ENCODE measurements around the genes IFI35 and NBR1.

DNA sequence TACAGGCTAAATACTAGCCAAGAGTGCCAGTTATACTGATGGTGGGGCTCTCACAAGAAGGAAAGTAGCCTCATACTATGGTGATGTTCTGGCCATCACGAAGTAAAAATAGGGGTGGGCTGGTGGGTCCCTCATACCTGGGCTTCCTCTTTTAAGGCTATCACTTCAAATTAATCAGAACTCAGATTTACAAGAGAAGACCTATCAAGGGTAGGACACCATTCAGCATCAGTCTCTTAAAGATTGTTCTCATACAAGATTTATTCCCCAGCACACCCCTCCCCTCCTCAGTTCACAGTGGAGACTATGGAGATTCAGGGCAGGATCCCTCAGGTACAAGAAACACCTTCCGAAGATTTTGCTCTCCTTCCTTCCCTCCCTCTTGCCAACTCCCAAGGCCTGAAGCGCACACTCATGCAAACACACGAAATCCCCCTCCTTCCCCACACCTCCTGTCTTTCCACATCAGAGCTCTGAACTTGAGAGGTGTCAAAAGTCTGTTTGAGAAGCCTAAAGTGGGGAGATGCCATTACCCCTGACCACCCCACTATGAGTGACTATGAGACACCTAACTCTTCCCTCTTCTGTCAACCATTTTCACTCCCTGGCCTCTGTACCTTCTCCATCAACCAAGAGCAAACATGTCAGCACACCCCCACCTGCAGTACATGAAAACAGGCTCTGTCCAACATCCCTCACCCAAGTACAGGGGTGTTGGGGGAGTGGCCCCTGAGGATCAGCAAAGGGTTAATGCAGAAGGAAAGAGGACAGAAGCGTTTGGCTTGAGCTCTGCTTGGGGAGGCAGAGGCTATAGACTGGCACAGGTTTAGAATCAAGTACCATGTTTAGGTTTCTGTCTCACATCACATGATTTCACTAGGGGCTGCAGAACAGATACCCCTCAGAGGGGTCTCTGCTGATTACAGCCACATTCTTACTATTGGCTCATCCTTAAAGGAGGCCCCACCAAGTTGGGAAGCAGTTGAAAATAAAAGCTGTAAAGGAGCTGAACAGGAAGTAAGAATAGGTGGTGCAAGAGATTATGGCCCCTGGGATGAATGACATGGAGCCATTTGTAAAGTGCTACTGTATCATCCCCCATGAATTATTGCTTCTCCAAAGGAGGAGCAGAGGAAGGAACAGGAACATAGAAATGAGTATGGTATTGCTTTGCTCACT, 2.1 kb upstream of the PSMC3IP start:
- PRO-cap, 3 experiments, result no peak in any of the 3 experiments
- RAMPAGE, long total RNA, result no peak

DNA sequence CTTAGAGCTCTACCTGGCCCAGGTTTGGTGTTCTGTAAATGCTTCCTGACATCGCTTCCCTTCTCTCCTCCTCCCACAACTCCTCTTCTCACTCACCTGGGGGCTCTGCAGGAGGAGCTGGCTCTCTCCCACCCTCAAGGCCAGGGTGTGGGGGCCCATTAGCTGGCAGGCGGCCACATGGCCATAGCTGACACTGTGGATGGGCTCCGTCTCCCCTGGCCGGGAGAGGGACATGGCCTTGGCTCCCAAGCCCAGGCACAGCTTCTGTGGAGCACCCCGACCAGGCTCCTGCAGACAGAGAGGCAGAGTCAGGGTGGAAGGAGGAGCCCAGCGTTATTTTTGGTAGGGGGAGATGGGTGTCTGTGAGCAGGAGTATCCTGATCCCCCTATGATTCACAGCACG, 7.5 kb downstream of the PLEKHH3 start:
- PRO-cap, 3 experiments, result no peak in any of the 3 experiments
- RAMPAGE, long total RNA, result no peak

DNA sequence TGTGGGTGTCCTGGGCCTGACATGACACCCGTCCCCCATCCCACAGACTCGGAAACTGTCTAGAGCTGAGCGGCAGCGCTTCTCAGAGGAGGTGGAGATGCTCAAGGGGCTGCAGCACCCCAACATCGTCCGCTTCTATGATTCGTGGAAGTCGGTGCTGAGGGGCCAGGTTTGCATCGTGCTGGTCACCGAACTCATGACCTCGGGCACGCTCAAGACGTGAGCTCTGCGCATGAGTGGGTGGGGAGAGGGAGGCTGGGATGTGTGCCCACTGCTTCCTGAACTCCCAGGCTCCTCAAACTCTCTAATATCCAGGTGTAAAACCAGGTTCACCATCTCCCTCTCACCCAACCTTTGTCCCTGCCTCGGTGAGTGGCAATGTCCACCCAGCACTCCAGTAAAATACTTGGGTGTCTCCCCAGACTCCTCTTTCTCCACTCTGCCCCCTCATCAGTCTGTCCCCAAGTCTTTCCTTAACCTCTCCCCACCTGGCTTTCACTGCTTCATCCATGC, 2.4 kb downstream of the WNK4 start:
- PRO-cap, 3 experiments, result no peak in any of the 3 experiments
- RAMPAGE, long total RNA, result no peak

- PRO-cap, 3 experiments, result no peak in any of the 3 experiments
- RAMPAGE, long total RNA, result no peak
These were observed 2.7 kb upstream of the AOC2 start for GRCh38 chr17:42841316-42842379.

DNA sequence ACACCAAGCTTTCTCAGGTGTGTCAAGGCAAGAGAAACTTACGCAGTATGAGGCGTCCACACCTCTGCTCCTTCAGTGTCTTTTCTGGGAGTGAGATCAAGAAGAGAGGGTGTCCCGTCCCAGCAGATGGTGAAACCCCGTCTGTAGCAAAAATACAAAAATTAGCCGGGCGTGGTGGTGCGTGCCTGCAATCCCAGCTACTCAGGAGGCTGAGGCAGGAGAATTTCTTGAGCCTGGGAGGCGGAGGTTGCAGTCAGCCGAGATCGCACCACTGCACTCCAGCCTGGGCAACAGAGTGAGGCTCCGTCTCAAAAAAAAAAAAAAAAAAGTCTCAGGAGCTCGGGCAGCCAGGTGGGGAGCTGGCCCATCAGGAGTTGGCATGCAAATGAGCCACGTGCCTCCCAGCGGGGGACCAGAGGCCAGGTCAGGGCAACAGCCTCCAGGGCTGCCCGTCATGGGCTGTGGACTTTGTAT, 22.6 kb upstream of the G6PC1 start:
- PRO-cap, 3 experiments, result no peak in any of the 3 experiments
- RAMPAGE, long total RNA, result no peak

- PRO-cap, 3 experiments, result no peak in any of the 3 experiments
- RAMPAGE, long total RNA, result no peak
These were observed 4.9 kb downstream of the RUNDC1 start for GRCh38 chr17:42985256-42985633.

GRCh38 chr17:43006480-43007217, at the start of gene IFI35:
TSS of gene IFI35 (plus strand) at chr17:43006784.
- PRO-cap, 3 experiments, result no peak in any of the 3 experiments
- RAMPAGE, long total RNA, result no peak

GRCh38 chr17:43017758-43018476, 4.3 kb downstream of the VAT1 start:
- PRO-cap, 3 experiments, result no peak in any of the 3 experiments
- RAMPAGE, long total RNA, result no peak

- PRO-cap, 3 experiments, result peak in 3 of 3 experiments; most common plus-strand start chr17:43171227 (in 2); most common minus-strand start chr17:43171045 (in 2)
- RAMPAGE, long total RNA, result start-site peak on the plus strand at chr17:43171222-43171228, 197 and 191 reads in 2 replicates
These were observed at the start of gene NBR1 for GRCh38 chr17:43170895-43171794. TSS of gene NBR1 (plus strand) at chr17:43171214.

DNA sequence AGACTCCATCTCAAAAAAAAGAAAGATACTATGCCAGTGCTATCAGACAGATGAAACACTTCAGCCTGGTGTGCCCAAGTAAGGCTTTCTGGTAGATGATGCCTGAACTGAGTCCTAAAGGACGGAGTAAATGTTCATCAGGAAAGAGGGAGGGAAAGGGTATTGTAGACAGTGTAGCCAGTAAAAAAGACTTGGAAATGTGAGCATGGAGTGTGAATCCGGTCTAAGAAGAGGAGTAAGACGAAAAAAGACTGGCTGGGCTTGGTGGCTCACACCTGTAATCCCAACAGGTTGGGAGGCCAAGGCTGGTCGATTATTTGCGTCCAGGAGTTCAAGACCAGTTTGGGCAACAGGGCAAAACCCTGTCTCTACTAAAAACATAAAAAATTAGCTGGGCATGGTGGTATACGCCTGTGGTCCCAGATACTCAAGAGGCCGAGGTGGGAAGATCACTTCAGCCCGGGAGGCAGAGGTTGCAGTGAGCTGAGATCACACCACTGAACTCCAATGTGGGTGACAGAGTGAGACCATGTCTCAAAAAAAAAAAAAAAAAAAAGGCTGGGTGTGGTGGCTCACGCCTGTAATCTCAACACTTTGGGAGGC, 6.2 kb upstream of the TMEM106A start:
- PRO-cap, 3 experiments, result peak in 1 of 3 experiments; most common plus-strand start position 247 of the sequence (in 1)
- RAMPAGE, long total RNA, result no peak

DNA sequence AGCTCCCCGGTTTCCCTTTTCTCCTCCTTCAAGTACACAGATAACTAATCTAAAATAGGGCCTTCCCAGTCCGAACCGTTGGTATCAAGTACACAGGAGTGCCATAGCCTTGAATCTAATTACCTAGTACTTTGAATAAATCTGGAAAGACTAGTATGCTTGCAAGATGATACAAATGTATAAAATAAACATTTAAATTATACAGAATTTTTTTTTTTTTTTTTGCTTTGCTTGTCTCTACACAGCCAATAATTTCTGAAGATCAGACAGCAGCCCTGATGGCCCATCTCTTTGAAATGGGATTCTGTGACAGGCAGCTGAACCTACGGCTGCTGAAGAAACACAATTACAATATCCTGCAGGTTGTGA, 2.0 kb upstream of the TMEM106A start:
- PRO-cap, 3 experiments, result no peak in any of the 3 experiments
- RAMPAGE, long total RNA, result no peak

GRCh38 chr17:43212531-43213345, 1.1 kb downstream of the TMEM106A start:
- PRO-cap, 3 experiments, result no peak in any of the 3 experiments
- RAMPAGE, long total RNA, result no peak

DNA sequence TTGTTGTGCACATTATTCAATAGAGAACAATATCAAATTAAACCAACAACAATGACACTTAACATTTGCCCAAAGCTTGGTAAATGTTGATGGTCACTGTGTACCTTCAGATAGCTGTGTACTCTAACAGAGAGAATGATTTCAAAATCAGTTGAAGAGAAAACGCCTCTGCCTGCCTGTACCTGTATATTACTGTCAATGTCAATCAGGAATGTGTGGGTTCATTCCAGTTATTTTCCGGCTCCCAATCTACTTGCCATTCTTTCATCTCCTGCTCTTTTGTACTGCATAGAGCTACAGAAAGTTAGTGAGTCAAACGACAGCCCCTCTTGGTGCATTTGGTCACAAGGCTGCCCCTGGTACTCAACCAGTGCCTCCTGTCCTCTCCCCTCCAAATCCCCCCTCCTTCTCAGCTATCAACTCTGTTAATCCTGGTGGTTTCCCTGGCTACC, 13.7 kb upstream of the ARL4D start:
- PRO-cap, 3 experiments, result no peak in any of the 3 experiments
- RAMPAGE, long total RNA, result no peak

DNA sequence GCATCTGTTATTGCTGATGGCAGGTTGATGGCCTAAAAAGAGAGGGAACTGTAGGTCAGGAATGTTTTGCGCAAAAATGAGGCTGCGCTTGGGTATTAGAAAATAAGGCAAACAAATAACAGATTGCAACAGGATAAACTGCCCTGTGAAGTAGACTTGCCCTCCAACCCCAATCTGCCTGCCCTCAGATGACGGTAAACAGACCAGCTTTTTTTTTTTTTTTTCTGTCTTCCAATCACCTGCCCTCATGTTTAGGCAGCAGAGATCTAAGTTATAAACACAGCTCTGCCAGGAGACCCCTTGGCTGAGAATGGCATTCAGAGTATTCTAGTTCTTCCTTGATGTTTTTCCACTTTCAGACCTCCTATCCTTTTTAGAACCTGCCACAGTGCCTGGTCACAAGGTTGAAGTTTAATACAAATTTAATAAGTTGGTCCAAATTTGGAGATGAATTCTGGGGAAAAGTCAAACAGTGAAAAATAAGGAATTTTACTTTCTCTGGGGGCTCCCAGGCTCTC, 3.7 kb upstream of the DHX8 start:
- PRO-cap, 3 experiments, result no peak in any of the 3 experiments
- RAMPAGE, long total RNA, result no peak

DNA sequence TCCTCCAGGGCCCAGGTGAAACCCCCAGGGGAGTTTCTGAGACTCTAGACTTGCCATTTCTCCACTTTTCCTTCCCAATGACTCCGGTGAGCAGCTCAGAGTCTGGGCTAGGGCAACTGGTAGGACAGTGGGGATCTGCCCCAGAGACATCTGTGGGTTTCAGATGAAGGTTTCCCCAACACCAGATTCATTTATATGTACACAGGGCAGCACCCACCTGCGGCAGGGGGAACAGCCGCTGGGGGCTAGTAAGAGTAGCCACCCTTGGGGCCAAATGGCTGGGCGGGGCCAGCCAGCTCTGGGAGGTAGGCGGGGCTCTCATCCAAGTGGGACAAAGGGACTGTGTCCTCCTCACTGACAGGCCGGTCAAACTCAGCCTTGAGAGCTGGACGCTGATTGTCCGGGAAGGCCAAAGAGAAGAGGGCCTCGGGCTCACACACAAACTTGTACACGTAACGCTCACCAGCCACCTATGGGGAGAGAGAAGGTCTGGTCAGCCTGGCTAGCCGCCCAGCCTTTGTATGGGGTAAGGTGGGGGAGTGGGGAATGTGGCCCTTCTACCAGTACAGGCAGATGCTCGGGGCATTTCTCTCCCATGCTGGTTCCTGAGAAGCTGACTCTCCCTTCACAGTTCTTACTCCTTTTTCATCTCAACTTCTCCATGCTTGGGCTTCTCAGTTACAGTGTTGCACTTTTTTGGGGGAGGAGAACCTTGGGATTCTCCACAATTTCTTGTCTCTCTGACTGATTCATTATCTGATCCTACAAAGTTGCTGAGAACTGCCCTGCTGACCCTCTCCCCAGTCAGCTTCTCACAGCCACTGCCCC, 17.7 kb downstream of the ETV4 start:
- PRO-cap, 3 experiments, result no peak in any of the 3 experiments
- RAMPAGE, long total RNA, result no peak

DNA sequence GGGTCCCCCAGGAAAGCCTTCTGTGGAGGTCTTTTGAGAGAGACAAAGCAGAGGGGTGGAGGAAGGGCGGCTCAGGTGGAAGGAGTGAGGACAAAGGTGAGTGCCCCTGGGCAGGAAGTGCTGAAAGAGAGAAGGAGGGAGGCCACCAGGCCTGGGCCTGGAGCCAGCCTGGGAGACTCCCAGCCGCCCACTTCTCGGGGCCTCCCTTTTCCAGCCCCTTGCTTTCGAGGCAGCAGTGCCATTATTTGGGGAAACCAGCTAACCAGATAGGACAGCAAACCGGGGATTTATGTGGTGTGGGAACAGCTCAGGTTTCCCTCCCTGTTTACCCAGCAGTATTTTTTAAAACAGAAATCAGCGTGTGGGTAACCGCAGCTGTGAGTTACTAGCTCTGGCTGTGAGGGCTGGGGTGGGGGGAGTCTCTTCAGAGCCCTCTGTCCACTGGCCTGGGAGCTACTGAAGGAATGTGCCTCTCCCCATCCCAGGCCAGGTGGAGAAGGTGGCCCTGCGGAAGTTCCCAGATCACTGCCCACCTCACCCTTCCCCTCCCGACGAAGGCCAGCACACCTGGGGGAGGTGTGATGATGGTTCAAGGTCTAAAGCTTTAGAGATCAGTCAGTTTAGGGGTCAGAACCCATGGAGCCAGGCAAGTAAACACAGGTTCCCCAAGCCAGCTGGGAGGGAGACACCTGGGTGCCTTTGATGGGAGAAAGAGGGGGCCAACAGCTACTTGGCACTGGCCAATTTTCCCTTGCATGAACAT, 8.4 kb upstream of the MEOX1 start:
- PRO-cap, 3 experiments, result no peak in any of the 3 experiments
- RAMPAGE, long total RNA, result no peak

DNA sequence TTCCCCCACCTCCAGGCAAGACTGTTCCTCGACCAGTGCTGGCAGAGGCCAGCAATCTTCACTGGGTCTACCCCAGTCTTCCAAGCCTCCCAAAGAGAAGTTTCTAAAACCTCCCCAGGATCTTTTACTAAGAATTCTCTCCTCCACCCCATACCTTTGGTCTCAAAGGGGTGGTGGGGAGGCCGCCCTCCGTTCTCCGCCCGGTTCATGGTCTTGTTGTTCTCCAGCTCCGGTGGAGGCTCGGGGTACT, 298 bp downstream of the SOST start:
- PRO-cap, 3 experiments, result no peak in any of the 3 experiments
- RAMPAGE, long total RNA, result no peak

DNA sequence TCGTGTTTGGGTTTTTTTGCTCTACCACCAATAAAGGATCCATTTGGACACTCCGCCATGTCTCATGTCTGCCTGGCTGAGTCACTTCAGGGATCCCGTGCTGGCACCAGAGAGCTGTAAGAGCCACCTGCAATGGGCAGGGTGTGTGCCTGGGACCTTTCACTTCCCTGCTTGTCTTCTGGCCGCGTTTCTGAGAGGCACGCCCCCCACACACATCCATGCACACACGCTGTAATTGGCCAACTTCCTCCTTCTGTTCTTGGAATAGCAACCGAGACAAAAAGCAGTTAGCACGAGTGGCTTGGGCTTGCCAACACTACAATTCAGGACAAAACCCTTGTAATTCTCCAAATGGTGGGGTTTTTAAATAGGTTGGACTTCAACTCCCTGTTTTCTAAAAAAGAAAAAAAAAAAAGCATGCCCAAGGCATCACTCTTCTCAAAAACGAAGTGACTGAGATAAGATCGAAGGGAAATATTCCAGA, 9.9 kb upstream of the SOST start:
- PRO-cap, 3 experiments, result no peak in any of the 3 experiments
- RAMPAGE, long total RNA, result no peak

GRCh38 chr17:43775011-43775670, 3.6 kb downstream of the DUSP3 start:
- PRO-cap, 3 experiments, result no peak in any of the 3 experiments
- RAMPAGE, long total RNA, result no peak

DNA sequence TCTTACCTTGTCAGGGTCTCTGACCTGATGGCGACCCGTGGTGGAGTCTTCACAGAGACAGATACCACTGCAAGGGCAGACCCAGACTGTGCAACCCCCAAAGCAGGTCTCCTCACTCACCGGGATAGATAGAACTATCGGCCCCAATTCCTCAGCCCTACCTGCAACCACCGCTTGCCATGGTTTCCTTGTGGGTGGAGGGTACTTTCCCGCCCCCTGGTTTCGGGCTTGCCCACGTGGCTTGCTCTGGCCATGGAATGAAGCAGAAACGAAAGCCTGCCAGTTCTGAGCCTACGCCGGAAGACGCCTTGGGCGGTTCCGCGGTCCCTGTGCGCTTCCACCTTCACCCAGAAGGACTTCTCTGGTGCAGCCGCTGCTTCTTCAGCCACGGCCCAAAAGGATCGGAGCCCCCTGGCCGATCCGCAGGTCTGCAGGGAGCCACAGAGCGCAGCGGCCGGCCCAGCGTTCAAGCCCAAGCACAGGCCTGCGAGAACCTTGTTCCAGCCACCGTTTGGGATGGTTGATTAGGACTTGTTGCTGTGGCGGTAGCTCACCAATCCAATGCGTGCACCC, 9.9 kb upstream of the MPP2 start:
- PRO-cap, 3 experiments, result no peak in any of the 3 experiments
- RAMPAGE, long total RNA, result no peak